Measurements from ENCODE around the genes RSL24D1, CCPG1 and PRTG.

DNA sequence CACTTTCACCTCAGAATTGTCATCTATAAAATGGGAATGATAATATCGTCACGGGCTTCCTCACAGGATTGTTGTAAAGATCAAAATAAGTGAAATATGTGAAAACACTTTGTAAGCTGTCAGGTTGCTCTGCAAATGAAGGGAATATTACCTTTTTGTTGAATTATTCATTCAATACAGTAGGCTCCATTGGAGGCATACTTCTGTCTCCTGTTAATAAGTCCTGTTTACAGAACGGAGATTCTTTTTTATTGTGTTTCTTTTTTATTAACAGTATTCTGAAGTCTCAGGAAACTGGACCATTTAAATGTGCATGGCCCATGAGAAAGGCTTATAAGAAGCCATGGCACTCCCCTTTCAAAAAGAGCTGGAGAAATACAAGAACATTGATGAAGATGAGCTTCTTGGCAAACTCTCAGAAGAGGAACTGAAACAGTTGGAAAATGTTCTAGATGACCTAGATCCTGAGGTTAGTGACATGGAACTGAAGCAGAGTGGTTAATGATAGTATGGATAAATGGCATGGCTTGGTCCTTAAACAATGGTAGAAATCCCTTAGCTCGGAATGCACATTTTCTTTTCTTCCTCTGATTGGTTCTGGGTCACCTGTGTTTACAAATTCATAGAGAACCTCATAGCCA, 14.8 kb downstream of the TMOD2 start:
- RRBS: no CpG with 5 or more reads among the region's 4 CpGs

- RRBS: no CpG with 5 or more reads among the region's 4 CpGs
Measured at GRCh38 chr15:51849705-51850319, 20.4 kb downstream of the TMOD3 start.

- RRBS: no CpG with 5 or more reads among the region's 2 CpGs
Measured at GRCh38 chr15:51907606-51907828, 64.1 kb downstream of the LEO1 start.

DNA sequence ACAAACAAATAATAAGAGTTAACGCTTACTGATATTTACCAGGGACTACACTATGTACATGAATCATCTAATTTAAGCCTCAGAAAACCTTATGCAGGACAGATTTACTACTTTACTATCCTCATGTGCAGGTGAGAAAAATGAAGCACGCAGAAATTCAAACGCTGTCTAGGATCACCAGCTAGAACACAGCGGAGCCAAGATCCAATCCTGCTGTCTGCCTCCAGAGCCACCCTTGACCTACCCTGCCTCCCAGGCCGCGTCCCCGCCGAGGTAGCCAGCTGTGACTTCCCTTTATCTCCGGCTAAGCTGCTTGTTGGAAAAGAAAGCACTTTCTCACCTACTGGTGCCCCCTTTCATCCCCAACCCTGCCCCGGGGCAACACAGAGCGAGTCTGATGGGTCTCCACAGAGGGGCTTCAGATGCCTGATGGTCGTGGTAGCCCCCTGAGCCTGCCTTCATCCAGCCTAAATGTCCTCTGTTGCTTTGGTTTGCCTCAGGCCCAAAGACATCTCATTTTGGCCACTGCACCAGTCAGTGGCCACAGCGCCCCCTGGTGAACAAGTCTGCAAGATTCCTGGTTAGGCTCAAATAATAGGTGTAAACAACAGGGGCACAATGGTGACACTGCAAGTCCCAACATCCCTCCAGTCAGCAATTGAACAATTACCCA, 27.0 kb upstream of the BCL2L10 start:
- RRBS: 78% methylated on average over 2 of the region's 13 CpGs

DNA sequence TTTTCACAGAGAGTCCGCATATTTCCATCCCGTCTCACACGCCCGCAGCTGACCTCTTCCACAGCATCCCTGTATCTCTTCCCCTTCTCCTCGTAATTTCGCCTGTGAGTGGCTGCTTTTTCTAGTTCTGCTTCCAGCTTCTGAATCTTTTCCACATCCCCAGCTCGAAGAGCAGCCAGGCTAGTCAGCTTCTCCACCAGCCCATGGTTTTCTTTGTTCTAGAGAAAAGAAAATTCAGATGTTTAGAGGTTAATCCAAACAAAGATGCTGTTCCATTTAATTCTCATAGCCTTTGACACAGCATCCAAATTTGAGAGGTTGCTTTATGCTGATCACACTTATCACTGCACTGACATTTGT, 46.2 kb upstream of the GNB5 start:
- RRBS: no CpG with 5 or more reads among the region's 7 CpGs

- RRBS: no CpG with 5 or more reads among the region's 9 CpGs
Measured at GRCh38 chr15:52292735-52293427, 2.7 kb downstream of the MYO5C start.

GRCh38 chr15:52466065-52466830, 62.4 kb downstream of the MYO5A start:
- RRBS: no CpG with 5 or more reads among the region's 3 CpGs

DNA sequence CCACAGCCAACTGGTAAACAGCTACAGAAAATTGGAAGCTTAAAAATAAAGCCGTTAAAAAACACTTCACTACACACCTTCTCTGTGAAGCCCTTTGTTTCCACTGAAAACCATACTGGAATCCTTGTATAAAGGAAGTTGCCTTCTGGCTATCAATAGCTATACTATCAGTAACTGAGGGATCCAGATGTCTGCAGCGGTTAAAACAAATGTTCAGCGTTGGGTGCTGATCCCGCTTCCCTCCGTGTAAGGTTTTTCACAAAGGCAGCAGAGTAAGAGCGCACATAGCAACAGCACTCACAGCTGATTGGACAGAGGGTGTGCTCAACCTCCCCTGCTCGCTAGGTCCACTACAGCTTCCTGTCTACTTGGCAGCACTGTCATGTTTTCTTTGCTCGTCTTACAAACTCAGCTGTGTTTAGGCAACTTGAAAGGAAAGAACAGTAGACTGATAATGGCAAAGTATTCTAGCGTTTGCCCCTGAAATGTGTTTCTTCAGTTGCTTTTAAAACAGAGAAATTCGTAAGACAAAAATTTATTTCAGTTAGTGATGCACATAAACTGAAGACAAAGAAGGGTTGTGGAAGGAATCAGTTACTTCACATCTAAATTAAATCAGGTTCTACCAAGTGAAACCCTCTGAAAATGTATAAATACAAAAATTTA, 27.3 kb downstream of the ATOSA start:
- RRBS: no CpG with 5 or more reads among the region's 10 CpGs

- RRBS: no CpG with 5 or more reads among the region's 15 CpGs
Measured at GRCh38 chr15:52783037-52783323, 7.2 kb downstream of the ONECUT1 start.

DNA sequence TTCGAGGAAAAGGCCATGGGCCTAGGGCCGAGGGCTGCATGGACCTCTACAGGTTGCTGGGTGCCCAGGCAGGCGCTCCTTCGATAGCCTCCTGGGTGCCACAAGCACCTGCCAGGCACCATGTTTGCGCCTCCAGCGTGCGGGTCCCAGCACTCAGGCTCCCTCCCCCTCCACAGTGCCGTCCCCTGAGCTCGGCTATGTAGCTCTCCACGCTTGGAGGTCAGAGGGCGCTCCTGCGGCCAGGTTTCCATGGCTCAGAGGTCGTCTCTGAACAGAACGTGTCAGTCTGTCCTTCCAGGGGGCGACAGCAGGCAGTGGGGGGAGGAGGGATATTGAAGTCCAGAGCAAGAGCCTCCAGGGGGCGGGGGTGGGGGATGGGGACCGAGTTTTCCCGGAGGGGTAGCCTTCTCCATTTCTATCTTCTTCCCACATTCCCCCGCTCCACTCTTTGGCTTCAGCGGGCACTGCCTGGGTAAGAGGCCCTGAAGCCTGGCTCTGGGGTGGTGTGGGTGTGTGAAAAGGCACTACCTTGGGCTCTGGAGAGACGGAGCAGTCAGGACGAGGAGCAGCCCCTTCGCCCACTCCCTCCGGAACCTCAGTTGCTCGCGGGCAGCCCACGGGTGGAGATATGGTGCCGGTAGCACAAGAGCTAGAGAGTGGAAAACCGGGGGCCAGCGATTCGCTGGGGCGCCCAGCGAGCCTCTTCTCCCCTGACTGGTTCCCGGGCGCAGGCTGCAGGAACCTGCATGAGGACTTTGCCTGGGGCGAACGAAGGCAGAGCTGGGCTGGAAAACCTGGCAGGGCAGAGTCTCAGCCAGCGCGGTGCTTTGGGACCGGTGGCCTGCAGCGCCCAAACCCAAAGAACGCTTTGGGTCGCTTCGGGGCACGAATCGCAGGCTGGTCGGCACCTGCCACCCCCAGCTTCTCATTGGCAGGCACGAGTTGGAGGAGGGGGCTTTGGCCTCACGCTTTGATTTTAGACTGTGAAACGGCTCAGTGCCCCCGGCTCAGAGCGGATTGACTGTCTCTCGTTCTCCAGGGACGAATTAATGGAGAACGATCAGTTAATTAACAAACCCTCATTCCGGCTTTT, 3.3 kb downstream of the ONECUT1 start:
- RRBS: 6% methylated on average over 16 of the region's 56 CpGs

GRCh38 chr15:55196803-55197280, at the start of gene RSL24D1:
Gene RSL24D1 (minus strand): TSS chr15:55196941.
- RRBS: 4% methylated on average over 8 of the region's 33 CpGs

DNA sequence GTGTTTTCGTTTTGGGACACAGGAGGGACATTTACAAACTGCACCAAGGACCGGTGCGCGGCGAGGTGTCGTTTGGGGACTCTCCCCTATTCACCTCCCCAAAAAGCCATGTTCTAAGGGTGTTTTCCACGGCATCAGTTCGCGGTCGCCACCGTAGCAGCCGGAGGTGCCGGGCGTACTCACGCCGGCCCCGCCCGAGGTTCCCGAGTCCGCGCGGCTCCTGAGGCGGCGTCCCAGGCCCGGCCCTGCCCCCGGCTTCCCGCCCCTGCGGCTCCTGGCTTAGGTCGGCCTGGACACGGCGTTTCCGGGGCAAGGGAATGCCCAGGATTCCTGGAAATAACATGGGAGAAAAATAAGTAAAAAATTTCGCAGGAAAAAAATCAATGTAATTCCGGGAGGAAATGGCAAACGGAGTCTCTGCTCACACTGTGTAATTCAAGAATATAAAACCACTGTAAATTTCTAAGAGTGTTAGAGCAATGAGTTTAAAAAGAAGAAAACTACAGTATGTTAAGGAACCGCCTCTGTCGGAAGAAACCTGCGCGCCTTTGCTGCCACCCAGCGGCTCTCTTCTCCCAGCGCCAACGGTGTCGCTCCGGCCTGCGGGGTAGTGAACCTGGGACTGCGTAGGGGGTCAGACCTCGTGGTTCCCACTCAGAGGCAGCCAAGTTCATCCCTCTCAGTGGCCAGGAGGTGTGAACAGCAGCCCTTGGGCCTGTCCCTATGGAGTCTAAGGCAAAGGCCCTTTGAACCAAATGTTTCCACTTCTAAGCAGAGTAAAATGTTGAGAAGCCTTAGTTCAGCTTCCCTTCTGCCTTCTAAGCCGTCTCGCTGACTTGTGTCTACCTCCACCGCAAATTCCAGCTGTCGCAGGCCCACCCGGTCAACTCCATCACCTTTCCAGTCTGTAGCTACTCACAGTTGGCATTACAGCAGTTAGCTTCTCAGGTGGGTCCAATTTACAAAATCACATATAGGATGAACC, 746 bp upstream of the RAB27A start:
- RRBS: 4% methylated on average over 25 of the region's 52 CpGs

GRCh38 chr15:55407803-55408811, at the start of gene CCPG1:
Gene CCPG1 (minus strand): TSS chr15:55408359.
- RRBS: 5% methylated on average over 34 of the region's 80 CpGs

- RRBS: no CpG with 5 or more reads among the region's 3 CpGs
Measured at GRCh38 chr15:55544735-55545434, 36.9 kb upstream of the DNAAF4 start.

- RRBS: no CpG with 5 or more reads among the region's 37 CpGs
Measured at GRCh38 chr15:55588706-55589379, 698 bp upstream of the PYGO1 start.

DNA sequence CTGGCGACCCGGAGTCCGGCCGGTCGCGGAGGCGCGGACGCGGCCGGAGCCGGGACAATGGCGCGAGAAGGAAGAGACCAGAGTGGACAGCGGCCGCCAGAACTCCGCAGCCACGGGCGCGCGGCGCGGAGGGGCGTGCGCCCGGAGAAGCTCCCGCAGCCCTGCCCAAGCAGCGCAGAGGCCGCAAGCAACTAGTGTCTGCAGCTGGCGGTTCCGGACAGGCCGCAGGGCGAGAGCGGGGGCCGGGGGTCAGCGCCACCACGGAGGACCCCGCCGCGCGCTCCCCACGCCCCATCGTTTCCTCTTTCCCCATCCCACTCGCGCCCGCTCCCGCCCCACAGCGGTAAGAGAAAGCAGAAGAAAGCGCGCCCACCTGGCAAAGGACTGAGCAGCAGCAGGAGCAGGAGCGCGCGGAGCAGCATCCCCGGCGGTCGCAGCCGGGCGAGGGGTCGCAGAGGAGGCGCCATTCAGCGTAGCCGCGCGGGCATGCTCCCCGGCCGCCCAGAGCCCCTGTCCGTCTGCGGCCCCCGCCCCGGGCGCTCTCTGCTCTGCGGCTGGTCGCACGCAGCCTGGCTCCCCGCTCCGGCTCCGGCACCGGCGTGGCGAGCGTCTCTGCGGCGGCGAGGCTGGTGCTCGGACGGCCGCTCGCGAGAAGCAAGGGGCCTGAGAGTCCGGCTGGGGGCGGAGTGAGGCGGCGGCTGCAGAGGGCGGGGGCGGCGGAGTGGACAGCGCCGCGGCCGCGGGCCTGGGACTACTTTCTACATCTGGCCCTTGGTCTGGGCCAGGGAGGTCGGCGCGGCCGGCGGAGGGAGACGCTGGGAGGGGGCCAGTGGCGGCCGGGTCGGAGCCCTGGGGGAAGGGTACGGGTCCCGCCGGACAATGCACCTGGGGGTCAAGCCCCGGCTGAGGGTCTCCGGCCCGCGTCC, at the start of gene PRTG:
TSS of gene PRTG (minus strand) at position 688 of the 926 bp plus-strand sequence.
- RRBS: 4% methylated on average over 60 of the region's 117 CpGs

DNA sequence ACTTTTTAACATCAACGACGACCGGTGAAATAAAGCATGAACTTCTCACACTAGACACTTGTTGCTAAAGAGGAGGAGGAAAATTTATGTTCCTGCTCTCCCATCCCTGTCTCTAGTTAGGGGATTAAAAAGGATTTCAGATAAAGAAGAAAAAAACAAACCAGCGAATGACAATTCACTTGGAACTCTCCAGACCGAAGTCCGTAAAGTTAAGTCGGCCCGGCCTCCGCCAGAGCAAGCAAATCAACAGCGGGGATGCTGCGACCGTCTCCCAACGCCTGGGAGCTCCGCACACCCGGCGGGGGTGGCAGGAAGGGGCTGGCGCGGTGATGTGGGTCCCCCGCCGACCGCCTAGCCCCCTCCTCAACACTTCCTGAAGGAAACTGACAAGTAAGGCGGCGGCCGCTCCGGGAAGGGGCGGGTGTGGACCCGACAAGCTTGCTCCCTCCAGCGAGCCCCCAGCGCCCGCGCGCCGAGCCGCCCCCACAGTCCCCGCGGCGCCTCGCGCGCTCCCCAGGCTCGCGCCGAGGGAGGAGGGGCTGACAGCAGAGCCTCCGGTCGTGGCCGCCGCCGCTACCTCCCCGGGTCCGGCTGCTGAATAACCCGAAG, 440 bp downstream of the NEDD4 start:
- RRBS: 2% methylated on average over 11 of the region's 51 CpGs

GRCh38 chr15:56132849-56133630, 110.6 kb downstream of the RFX7 start:
- RRBS: no CpG with 5 or more reads among the region's 1 CpG

DNA sequence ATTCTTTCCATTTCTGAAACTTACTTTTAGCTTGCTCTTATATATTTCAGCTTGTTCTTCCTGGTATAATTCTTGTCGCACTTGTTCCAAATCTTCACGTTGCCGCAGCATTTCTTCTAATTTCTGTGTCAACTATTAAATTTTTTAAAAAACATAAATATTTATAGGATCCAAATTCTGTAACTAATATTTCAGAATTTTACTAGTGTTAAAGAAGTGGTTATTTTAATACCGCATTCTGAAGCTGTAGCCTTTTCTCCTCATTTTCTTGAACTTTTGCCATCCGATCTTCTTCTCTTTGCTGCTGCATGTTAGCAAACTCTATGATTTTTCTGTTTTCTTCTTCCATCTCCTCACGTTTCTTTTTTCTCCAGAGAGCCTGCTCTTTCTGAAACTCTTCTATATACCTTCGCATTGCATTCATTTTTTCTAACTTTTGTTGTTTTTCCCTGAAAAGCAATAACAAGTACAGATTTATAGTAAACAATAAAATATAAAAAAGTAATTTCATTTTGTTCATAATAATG, 21.5 kb downstream of the MNS1 start:
- RRBS: no CpG with 5 or more reads among the region's 7 CpGs

DNA sequence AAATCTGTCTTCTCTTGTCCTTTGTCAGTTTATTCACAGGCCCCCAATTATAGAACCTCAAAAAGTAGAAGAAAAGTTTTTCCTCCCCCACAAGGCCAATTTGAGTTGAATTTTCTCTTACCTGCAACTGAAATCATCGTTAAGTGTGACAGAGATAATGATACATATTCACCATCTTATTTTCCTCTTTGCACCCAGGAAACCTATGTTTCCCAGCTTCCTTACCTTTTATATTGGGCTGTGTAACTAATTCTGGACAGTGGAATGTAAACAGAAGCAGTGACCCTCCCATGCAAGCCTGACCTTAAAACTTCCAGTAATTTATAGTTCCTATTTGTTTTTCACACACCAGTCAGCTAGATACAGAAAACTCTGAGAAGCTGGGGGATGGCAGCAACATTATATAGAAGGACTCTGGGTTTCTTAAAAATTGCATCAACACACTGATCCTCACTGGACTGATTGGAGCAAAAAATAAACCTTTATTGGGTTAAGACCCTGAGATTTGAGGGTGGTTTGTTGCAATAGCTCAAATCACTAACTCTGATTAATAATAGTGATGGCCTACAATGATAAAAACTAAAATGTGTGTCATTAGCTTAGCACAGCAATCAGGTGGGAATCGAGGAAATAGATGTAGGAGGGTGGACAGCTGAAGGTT, 4.5 kb upstream of the ZNF280D start:
- RRBS: no CpG with 5 or more reads among the region's 2 CpGs

Measured in islet of Langerhans (tissue), 1 donor.